ENCODE measurements around the genes PRELID1 and PRR7.

DNA sequence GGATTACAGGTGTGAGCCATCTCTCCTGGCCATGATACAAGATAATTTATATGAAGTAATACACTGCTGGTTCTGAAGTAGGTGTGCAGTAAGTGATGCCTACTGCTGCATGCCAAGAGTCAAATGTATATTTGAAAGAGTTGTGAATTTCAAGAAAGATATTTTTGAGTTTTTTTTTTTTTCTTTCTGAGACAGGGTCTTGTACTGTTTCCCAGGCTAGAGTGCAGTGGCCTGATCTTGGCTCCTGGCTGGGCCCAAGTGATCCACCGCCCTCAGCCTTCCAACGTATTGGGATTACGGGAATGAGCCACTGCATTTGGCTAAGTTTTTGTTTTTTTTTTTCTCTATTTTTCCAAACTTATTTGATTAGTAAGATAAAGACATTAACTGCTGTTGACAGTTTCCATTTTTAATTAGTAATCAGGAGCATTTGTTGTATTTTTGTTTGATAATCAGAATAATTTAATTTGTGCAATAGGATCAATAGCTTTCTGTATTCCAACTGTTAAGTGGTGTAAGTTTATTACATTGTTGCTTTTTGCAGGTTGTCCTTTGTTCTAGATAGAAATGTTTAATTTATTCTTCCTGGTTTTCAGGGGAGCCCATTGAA, 10.6 kb downstream of the NSD1 start:
- PRO-cap: no peak
- RRBS: no CpG with 5 or more reads among the region's 3 CpGs

GRCh38 chr5:177303493-177304154, at the start of gene PRELID1:
TSS of gene PRELID1 (plus strand) at chr5:177303799.
- PRO-cap: bidirectional peak, plus-strand start at chr5:177303777, minus-strand start at chr5:177303715
- RRBS: 1% methylated on average over 32 of the region's 81 CpGs

- PRO-cap: no peak
- RRBS: 1% methylated on average over 3 of the region's 24 CpGs
Measured at GRCh38 chr5:177304155-177304928, 743 bp downstream of the PRELID1 start.

- PRO-cap: no peak
- RRBS: 85% methylated on average over 9 of the region's 17 CpGs
Measured at GRCh38 chr5:177371845-177372971, 12.0 kb upstream of the SLC34A1 start.

- PRO-cap: no peak
- RRBS: 2% methylated on average over 32 of the region's 53 CpGs
Measured at GRCh38 chr5:177404273-177405015, 4.0 kb upstream of the PFN3 start.

DNA sequence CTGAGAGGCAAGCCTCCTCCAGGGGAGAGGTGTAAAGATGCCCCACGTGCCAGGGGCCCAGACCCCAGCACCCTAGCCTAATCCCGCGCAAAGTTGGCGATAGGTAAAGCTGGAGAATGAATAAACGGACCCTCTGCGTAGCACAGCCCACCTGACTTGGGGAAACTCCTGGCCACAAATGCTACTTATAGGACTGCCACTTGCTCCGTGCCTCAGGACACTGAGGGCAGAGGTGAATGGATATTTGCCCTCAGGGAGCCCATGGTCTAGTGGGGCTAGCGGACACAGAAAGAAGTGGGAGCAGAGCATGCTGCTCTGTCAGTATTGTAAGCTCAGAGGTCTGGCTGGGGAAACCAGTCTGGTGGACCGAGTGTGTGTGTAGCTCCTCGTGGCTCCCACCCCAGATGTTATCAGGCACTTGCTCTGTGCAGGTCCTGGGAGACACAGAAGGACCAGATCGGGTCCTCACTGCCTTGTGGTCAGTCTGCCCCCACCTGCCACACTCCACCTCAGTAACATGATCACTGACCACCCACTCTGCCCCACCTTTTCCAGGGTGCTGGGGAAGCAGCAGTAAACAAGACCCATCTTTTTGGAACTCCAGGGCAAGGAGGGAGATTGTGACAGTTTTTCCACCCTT, 841 bp downstream of the GRK6 start:
- PRO-cap: no peak
- RRBS: no CpG with 5 or more reads among the region's 11 CpGs

GRCh38 chr5:177435662-177436729, 9.5 kb downstream of the GRK6 start:
- PRO-cap: no peak
- RRBS: 100% methylated on average over 1 of the region's 39 CpGs

GRCh38 chr5:177446257-177447189, at the start of gene PRR7:
TSS of gene PRR7 (plus strand) at chr5:177446814.
- PRO-cap: unidirectional peak, plus-strand start at chr5:177446350; bidirectional peak, plus-strand start at chr5:177446814, minus-strand start at chr5:177446691
- RRBS: 2% methylated on average over 59 of the region's 104 CpGs

DNA sequence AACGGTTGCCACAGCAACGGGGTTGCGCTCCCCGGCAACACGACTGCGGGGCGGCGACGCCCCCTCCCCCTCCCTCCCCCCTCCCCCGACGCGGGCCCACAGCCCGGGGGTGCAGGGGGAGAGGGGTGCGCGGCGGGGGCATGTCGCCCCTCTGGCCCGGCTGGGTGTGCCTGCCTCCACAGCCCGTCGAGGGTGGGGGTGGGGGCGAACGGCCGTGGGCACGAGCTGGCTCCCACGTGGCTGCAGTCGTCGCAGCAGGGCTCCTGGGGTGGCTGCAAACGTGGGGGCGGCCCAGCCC, 525 bp downstream of the PRR7 start:
- PRO-cap: no peak
- RRBS: 2% methylated on average over 18 of the region's 29 CpGs

DNA sequence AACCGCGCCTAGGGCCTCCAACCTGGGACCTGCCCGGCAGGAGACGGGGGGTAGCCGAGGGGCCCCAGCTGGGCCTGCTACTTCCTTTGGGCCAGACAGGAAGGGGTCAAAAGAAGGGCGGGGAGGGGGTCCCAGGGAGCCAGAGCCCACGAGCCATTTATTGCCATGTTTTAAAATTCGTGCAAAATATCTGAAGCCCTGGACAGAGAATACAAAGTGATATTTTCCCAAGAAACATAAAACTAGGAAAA, 10.1 kb downstream of the PRR7 start:
- PRO-cap: no peak
- RRBS: no CpG with 5 or more reads among the region's 8 CpGs

DNA sequence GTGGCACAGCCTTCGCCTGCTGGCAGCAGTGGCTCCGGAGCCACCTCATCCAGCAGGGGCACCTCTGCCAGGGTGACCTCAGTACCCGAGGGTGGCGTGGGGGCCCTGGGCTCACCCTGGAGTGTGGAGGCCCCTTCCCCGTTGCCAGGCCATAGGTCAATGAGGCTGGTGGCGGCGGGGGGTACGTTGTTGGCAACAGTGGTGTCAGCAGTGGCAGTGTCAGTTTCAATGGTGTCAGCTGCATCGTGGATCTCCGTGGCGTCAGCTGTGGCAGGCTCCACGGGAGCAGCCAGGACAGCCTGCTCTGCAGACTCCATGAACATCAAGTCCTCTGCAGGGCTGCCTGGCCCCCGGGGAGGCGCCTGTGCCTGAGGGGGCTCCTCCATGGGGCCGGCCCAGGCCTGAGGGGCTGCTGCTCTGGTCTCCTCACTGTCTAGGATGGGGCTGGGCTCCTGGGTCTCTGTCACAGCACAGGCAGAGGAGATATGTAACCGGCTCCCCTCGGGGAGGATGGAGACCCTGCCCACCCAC, 11.7 kb downstream of the PRR7 start:
- PRO-cap: no peak
- RRBS: 78% methylated on average over 5 of the region's 17 CpGs

DNA sequence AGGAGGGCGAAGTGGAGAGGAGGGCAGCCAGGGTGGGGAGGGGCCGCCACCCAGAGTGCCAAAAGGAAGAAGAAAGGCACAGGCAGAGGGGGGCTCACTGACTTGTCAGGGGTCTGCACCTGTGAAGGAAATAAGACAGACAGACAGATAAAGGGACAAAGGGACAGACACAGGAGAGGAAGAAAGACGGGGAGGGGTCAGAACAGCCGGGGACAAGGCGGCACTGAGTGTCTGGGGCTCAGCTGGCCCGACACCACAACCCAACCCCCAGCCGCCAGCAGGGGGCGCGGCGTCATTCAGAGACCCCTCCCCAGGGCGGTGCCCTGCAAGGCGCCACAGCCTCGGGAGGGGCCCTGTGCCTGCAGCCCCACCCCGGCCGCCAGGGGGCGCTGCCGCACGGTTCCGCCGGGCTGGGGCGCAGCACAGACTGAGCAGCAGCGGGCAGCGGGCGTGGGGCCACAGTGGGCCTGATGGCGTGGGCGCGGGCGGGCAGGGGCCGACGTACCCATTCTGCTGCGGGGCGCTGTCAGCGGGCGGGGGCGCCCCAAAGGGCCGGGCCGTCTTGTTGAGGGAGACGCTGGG, 6.0 kb downstream of the PDLIM7 start:
- PRO-cap: no peak
- RRBS: 94% methylated on average over 3 of the region's 38 CpGs

DNA sequence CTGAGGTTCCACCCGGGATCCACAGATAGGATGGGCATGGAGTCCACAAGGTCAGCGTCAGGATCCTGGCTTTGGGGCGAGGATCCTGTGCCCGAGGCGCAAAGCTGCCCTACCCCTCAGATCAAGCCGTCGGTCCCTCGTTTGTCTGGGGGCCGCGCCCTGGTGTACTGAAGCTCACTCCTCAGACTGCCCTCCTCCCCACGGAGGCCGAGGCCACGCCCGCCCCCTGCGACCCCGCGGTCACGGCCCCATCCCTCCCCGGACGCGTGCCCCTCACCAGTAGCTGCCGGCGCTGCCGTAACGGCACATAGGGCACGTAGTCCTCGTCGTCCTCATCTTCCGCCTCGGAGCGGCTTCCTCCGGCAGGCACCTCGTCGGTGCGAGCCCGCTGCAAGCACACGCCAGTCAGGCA, 307 bp downstream of the DDX41 start:
- PRO-cap: no peak
- RRBS: 2% methylated on average over 11 of the region's 37 CpGs

DNA sequence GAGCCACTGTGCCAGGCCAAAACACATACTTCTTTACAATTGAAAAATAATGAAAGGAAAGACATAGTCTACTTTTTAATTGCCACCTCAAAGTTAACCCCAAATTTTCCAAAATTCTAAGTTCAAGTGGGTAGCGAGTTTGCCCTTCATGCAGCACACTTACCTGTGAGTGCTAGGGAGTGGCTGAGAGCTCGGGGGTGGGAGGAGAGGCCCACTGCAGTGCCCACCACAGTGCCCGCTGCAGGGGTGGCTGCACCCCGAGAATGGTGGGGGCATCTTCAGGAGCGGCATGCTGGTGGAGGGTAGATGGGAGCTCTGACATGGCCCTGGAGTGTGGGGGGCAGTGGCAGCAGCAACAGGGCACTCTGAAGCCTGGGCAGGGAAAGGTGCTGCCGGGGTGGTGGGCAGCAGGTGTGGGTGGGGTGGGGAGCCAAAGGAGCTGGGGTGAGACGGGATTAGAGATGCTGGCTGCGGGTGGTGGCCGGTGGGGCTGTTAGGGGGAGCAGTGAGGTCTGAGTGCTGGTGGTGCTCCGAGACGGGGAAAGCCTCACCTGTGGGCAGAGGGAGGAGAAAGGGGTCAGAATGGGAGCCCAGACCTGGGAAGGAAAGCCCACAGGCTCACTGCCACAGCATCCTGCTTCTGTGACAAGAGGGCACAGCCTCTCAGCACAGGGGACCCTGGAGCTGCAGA, 18.0 kb downstream of the FAM193B start:
- PRO-cap: no peak
- RRBS: 82% methylated on average over 4 of the region's 11 CpGs

- PRO-cap: no peak
- RRBS: no CpG with 5 or more reads among the region's 6 CpGs
Measured at GRCh38 chr5:177542701-177543659, 11.4 kb downstream of the FAM193B start.

DNA sequence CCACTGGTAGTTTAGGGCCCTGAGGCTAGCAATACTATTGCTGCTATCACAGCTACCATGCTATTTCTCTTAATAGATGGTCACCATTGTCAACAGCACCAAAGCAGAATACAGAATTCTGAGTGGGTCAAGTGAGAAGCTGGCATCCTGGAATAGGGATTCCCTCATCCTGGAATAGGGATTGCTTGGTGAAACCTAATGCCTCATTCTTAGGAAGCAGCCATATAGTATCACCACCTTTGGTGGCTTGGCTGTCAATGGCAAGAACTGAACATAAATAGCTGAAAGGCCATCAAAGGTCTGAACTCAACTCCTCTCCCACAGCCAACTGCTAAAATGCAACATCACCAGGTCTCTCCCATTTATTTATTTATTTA, 33.7 kb downstream of the B4GALT7 start:
- PRO-cap: no peak

DNA sequence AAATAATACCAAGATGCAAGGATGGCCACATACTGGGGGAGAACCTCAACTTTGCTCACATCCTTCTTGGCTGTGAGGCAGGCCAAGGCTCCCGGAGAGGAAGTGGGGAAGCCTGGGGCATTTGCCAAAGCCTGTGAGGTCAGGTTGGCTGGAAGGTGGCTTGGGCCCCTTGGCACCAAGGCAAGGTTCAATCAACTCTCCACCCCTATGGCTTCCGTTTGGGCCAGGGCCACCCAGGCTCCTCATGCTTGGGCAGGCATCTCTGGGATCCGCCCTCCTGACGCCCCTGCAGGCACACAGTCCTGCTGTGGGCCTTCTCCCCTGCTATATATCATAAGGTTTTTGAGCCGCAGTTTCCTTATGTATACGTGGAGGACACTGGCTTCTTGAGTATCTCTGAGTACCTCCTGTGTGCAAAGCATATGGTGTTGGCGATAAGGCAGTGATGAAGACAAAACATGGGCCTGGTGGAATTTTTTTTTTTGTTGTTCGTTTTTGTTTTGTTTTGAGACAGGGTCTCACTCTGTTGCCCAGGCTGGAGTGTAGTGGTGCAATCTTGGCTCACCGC, 3.5 kb upstream of the RMND5B start:
- PRO-cap: no peak
- RRBS: no CpG with 5 or more reads among the region's 9 CpGs

DNA sequence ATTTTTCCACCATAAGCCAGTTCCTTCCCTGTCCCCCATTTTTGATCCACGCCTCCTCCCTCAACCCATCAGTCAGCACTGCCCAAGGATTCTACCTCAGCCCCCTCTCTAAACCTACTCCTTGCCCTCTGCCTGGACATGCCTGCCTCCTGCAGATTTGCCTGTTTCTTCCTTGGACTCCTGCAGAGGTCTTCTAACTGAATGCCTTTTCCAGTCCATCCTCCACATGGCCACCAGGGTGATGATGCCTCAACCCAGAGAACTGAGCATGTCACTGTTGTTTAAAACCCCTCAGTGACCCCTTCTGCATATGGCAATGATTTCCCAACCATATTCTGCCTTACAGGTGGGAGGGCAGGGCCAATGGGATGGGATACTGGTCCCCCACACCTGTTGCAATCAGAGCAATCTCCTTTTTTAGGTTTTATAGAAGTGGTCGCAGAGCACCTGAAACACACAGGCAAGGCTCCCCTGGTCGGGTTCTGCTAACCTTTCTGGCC, 9.4 kb downstream of the PHYKPL start:
- PRO-cap: no peak
- RRBS: no CpG with 5 or more reads among the region's 3 CpGs

DNA sequence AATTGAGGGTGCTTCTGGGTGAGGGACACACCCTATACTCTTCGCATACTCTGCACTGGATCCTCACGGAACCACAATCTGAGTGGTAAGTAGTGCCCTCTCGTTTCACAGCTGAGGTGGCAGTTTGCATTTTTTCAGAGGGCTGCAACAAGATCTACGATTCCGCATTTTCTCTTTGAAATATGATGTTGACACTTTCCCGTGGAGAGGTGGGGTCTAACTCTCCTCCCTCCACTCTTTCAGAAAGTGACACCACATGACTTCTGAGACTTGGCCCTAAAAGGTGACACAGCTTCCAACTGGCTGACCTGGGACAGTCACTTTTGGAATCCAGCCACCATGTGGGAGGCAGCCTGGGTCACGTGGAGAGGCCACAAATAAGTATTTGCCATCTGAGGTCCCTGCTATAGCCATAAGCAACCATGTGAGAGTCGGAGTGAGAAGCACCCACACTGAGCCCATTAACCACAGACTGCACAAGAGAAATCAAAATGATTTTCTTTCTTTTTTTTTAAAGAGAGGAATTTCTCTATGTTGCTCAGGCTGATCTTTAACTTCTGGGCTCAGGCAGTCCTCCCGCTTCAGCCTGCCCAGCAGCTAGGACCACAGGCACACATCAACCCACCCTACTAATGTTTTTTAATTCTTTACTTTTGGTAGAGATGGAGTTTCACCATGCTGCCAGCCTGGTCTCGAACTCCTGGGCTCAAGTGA, 4.1 kb upstream of the PHYKPL start:
- PRO-cap: no peak
- RRBS: no CpG with 5 or more reads among the region's 10 CpGs

GRCh38 chr5:178237242-178237784, 4.7 kb upstream of the PHYKPL start:
- PRO-cap: no peak
- RRBS: no CpG with 5 or more reads among the region's 7 CpGs